ENCODE results near the gene LHX2.

- PRO-cap, result no peak
Measured at GRCh38 chr9:123928904-123929671, 838 bp downstream of the DENND1A start.

GRCh38 chr9:123999674-124000082 lies 11.9 kb upstream of the LHX2 start:
- PRO-cap, result no peak

GRCh38 chr9:124010884-124011300 lies 676 bp upstream of the LHX2 start:
- PRO-cap, result no peak

DNA sequence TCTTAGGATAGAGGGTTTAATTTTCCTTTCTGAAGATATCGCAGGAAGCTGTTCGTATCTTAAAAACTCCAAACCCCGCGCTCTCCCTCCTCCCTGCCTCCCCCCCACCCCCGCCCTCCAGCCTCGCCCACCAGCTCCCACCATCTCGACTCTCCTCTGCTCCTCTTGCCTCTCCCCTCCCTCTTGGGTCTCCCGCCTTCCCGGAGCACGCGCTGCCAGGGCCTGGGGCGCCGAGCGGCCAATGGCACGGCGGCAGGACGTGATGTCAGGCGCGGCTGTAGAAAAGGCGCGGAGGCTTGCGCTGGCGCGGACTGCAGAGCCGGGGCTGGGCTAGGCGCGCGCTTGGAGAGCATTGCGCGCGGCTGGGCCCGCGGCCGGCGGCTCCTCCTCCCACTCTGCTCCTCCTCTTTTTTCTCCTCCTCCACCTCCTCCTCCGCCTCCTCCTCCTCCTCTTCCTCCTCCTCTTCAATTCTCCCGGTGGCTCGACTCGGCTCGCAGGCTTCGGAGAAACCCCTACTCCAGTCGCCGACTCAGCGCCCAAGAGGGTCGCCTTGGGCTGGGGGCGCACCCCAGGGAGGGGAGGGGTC lies at the start of gene LHX2:
Gene LHX2, plus strand, starts transcription at position 468 of the 587 bp plus-strand sequence.
- PRO-cap, result bidirectional peak, plus-strand start at position 309 of the sequence, minus-strand start at position 185 of the sequence

DNA sequence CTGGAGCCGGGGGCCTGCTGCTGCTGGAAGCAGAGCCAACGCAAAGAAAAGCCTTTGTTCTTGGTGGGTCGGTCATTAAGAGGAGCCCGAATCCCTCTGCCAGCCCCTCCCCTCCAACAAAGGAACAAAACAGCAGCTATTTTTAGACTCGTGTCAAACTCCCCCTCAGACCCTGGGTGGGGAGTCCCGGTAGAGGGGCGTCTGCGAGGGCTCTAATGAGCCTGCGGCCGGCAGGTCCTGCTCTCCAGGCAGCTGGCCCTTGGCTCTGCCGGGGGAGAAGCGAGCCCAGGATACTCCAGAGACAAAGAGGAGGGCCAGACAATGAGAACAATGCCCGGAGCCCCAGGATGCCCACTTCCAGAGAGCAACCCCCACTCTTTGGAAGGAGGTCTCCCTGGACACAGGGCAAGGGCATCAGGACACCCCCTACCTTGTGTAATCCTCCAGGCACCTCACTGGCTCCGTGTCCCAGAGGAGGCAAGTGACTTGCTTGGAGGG lies 114.1 kb downstream of the LHX2 start:
- PRO-cap, result unidirectional peak, minus-strand start at position 267 of the sequence

GRCh38 chr9:124137176-124137717 lies 120.5 kb upstream of the NEK6 start:
- PRO-cap, result no peak

DNA sequence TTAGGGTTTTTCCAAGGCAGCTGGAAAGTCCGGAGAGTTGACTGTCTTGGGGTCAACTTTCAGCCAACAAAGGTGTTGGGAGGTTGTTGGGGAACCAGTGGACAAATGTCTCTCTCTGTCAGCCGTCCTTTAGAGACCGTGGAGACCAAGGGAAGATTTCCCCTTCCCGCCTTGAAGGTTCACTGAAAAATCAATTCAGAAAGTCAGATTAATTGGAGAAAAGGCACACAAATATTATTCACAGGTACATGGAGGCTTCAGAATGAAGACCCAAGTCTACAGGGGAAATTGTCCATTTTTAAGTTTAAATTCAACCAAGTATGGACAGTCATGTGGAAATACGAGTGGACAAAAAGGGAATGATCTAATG lies 120.0 kb upstream of the NEK6 start:
- PRO-cap, result no peak

GRCh38 chr9:124218643-124219155 lies 39.0 kb upstream of the NEK6 start:
- PRO-cap, result no peak

- PRO-cap, result no peak
Measured at GRCh38 chr9:124256456-124256851, 1.3 kb upstream of the NEK6 start.

GRCh38 chr9:124285759-124286983 lies 28.4 kb downstream of the NEK6 start:
- PRO-cap, result no peak

- PRO-cap, result no peak
Measured at GRCh38 chr9:124341352-124341679, 73.9 kb downstream of the PSMB7 start.

- PRO-cap, result no peak
Measured at GRCh38 chr9:124347437-124348272, 67.6 kb downstream of the PSMB7 start.

- PRO-cap, result no peak
Measured at GRCh38 chr9:124352470-124353354, 62.5 kb downstream of the PSMB7 start.

- PRO-cap, result no peak
Measured at GRCh38 chr9:124505750-124506382, 1.3 kb downstream of the NR5A1 start.

DNA sequence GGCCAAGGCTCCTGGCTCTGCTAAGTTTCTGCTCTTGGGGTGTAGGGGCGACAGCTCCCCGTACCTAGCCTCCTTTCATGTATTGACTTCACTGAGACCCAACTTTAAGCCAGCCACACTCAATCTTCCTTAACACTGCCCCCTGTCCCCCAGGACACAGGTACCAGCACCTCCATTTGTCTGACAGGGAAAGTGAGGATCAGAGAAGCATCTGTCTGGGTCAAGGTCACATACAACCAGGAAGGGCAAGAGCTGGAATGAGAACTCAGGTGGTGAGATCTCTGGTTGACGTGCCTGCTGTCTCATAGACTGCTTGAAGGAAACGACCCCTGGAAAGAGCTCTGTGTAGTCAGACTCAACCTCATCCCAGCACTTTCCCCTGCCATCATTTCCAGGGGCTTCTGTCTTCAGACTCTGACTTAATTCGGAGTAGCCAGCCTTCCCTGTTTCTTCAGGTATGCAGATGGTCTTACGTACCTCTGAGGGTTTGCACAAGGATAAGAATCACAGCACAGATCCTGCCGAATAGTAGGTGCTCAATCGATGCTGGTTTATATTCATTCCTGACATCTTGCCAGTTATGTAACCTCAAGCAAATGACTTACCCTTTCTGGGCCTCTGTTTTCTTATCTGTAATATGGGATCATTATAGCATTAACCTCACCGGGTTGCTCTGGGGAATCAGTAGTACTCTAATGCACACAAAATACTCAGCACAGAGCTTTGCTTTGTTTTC lies 7.4 kb upstream of the NR5A1 start:
- PRO-cap, result no peak

DNA sequence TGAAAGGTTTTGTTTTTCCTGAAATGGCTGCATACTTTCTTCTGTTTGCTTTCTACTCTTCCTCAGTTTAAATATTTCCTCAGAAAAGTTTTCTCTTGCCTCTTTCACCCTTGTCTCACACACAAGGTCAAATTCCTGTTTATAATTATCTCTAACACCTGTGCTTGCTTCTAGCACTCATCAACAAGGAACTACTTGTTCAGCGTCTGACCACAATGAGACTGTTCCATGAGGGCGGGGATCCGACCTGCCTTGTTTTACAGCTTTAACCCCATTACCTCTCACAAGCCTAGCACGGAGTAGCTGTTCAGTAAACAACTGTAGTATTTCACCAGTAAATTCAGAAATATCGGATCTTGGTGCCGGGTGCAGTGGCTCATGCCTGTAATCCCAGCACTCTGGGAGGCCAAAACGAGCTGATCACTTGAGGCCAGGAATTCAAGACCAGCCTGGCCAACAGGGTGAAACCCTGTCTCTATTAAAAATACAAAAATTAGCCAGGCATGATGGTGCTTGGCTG lies 37.0 kb downstream of the NR6A1 start:
- PRO-cap, result no peak

GRCh38 chr9:124941700-124942159 lies 847 bp upstream of the GOLGA1 start:
- PRO-cap, result bidirectional peak, plus-strand start at chr9:124941826, minus-strand start at chr9:124941774

- PRO-cap, result no peak
Measured at GRCh38 chr9:125145121-125145593, 1.8 kb upstream of the SCAI start.

- PRO-cap, result no peak
Measured at GRCh38 chr9:125151493-125152386, 8.4 kb upstream of the SCAI start.

DNA sequence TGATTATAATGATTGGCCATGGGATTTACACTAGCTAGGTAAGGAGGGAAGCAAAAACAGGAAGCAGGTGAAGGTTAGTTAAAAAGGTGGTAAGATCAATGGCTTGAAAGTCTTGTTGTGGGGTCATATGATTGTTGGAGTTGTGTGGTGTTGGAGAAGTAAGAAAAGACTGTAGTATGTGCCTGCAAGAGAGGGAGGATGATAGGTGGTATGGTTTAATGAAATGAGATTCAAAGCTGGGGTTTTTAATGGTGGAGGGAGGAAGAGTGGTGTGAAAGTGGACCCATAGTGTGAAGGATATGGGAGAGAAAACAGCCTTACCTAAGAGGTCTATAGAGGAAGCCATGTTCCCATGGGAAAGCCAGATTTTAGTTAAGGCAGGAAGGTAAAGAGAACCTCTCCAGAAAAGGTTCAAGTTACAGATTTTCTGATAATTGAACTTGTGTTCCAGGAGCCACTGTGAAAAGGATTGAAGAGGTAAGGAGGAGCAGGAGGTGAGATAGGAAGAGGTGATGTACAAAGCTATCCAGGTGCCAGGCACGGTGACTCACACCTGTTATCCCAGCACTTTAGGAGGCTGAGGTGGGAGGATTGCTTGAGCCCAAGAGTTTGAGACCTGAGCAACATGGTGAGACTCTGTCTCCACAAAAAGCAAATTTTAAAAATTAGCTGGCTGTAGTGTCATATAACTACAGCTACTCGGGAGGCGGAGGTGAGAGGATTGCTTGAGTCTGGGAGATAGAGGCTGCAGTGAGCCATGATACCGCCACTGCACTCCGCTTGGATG lies 30.0 kb downstream of the GAPVD1 start:
- PRO-cap, result no peak

Data from WTC11 (cell line).